Metastatic Pancreatic Carcinoma in the Ovary (tissue), 1 donor: ENCODE results near the genes AMELX and FRMPD4.

- PRO-cap, result no peak
Observed at GRCh38 chrX:11292998-11293466, at the start of gene AMELX. AMELX (plus strand) TSS chrX:11293413.

- PRO-cap, result no peak
Observed at GRCh38 chrX:11370440-11370982, 77.3 kb downstream of the AMELX start.

GRCh38 chrX:11422906-11424167 is 130.1 kb downstream of the AMELX start:
- PRO-cap, result unidirectional peak, plus-strand start at chrX:11423574

DNA sequence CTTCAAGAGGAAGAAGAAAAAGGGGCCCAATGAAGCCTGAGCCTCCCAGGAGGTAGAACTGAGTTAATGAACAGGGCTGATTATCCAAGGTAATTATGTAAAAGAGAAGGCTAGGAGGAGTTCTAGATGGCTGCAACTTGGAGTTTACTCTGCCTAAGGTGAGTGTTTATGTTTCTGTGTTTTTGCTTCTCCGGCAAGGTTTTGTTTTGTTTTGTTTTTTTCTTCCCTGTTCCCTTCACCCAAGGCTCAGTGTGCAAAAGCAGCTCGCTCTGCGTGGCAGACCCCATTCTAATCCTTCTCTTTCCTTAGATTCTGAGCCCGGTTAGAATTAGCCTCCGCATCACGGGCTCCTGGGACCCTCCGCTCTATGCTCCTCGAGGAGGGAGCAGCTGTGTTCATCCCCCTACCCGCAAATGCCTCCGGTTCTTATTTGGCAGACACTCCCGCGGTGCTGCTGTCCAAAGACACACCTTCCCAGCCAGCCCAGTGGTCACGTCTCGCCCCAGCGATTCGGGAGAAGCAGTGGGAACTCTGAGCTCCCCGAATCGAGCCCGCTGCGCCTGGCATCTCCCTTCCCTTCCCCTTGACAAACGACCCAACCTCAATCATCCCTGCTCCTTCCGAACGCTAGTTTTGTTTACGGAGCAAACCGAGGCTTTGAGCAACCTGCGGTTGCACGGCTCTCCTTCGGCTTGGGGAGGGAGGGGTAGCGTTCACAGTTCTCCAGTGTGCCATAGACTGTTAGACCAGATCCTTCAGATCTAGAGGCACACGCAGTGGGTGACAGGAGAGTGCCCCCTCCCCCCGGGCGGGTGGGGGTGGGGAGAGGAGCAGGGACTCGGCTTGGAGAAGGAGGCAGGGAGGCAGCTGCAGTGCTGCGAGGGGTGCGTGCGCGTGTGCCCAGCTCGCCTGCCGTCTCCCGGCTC is at the start of gene FRMPD4:
TSS of gene FRMPD4 (plus strand) at position 866 of the 926 bp plus-strand sequence.
- PRO-cap, result no peak

GRCh38 chrX:12494809-12495150 is 296.4 kb upstream of the PRPS2 start:
- PRO-cap, result no peak

DNA sequence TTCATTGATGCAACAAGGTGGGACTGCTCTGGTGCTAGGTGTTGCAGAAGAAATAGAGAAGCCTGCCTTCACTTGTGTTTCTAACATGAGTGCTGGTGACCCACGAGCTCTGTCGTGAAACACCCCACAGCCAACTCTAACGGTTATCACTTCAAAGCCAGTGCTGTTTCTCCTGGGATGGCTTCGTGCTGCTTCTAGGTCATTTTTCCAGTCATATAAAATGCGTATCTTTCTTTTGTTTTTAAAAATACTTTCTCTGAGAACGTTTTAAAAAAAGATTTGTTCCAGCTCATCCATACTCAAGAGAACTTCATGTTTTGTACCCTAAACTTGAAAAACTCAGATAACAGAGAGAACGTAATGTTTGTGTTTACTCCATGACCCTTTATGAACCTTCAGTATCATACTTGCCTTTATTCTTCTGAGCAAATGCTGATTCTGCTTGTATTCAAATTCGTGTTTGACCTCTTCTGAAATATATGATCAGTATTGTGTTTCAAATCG is 18.7 kb upstream of the PRPS2 start:
- PRO-cap, result no peak

DNA sequence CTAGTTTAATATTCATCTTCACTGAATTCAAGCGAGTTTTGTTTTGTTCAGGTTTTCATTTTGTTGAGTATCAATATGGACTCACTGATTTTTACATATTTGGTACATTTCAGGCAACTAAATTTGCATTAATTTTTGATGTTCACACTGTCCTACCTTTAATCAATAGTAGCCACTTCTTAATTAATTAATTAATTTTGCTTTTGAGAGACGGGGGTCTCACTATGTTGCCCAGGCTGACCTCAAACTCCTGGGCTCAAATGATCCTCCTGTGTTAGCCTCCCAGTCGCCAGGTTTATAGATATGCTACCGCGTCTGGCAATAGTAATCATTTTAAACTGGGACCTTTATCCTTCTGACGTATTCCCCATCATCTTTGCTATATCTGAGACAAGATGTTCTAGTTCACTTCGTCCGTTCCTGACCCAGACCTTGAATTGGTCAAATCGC is 7.4 kb upstream of the PRPS2 start:
- PRO-cap, result no peak

DNA sequence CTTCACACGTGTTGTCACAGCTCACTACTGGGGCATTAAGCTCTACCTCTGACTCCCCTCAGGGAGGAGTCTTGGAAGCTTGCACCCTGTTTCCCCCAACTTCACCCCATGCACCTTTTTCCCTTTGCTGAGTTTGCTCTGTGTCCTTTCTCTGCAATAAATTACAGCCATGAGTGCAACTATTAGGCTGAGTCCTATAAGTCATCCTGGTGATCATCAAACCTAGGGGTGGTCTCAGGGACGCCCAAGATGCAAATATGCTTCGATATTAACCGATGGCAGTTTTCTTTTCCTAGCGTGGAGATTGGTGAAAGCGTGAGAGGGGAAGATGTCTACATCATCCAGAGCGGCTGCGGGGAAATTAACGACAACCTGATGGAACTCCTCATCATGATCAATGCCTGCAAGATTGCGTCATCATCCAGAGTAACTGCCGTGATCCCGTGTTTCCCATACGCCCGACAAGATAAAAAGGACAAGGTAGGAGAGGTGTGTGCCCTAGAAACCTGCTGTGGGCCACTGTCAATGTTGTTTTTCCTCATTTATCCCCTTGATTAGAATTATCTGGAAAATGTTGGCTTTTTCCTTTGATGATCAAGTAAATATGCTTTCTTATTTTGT is 7.8 kb downstream of the PRPS2 start:
- PRO-cap, result no peak

- PRO-cap, result no peak
Observed at GRCh38 chrX:12953353-12953709, 21.6 kb upstream of the TMSB4X start.

GRCh38 chrX:12970571-12971295 is 4.2 kb upstream of the TMSB4X start:
- PRO-cap, result no peak

GRCh38 chrX:12977190-12977736 is 2.4 kb downstream of the TMSB4X start:
- PRO-cap, result no peak

DNA sequence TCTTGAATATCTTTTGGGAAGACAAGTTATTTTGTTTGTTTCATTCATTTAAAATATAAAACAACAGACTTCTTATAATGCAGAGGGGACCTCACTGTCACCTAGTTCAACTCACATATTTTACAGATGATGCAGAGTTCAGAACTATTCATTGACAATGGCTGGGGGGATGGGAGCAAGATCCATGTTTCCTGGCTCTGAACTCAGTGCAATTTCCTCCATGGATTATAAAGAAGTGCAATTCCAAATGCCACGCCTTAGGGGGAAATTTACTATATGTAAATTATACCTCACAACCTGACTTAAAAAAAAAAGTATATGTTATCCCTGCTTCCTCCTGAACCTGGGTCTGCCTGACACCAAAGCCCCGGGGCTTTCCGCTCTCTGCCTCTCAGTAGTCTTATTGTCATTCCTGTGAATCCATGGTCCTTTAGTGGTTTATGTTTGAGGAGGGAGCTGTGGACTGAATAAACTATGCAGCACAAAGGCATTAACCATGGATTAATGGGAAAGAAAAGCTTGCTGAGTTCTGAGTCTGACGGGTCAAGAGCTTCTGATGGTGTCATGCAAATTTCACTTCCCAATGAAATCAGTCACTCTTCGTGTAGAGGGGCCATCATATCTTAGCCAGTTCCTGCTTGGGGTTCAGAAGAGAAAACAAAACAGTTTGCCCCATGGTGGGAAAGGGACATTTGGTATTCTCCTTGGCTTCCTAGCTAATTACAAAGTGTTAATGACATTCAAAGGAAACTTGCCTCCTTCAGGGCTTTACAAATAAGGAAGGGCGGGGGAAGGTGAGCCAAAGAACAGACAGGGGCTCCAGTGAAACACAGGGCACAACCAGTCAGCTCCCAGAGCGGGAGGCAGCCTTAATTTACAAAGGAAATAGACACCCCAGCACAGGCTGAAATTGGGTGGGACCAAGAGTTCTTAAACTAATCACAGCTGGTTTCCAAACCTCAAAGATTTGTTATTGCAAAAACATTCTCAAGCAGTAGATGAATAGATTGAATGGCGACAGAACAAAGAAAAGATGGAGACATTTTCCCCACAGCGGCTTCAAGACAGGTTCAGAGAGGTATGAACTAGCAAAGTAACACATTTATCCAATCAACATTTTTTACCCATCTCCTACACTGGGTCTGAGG is 14.3 kb downstream of the FAM9C start:
- PRO-cap, result no peak

- PRO-cap, result no peak
Observed at GRCh38 chrX:13086999-13088113, 42.9 kb upstream of the FAM9C start.

DNA sequence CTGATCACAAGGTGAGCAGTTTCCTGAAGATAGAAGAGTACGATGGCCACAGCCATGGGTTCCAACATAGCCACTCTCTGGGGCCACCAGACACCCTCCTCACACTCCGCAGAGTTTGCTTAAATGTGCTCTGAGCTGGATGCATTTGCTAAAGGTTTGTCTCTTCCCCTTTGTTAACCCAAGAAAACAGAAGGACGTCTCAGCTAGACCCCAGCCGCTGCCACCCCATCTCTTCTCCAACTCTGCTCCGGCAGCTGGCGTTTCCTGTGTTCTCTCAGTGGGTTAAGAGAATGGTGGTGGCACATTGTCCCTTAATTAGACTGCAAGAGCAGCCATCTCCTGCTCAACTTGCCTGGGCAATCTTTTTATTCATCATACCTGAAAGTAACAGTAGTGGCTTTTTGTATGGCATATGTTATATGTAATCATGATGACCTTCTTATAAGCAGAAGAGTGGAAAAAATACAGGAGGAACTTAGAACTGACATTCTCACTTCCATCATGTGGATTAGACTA is 43.8 kb upstream of the FAM9C start:
- PRO-cap, result no peak

GRCh38 chrX:13110290-13111415 is 66.2 kb upstream of the FAM9C start:
- PRO-cap, result no peak

GRCh38 chrX:13463606-13464015 is 105.8 kb upstream of the EGFL6 start:
- PRO-cap, result no peak

DNA sequence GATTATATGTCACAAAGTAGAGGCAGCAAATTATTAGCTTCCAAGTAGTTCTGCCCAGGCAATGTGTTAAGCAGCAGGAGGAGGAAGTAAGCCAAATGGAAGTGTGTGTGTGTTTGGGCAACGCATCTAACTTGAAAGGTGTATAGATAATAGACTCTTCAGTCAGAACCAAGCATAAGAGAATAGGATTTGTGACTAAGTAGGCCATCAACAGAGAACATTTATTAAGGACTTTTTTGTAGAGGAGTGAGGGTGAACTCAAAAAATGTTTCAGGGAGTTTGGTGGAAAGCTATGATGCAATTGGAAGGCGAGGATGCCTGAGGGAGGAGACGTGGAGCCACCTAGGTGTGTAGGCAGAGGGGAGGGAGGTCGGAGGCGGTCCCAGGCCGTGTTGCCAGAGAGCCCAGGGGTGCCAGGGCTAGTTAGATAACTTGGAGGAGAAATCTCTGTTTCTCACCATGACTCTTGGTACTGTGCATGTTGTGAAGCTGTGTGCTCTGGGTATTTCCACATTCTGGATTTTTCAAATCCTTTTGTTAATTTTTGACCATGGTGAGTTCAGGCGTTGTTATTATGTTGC is 4.3 kb downstream of the RAB9A start:
- PRO-cap, result no peak

DNA sequence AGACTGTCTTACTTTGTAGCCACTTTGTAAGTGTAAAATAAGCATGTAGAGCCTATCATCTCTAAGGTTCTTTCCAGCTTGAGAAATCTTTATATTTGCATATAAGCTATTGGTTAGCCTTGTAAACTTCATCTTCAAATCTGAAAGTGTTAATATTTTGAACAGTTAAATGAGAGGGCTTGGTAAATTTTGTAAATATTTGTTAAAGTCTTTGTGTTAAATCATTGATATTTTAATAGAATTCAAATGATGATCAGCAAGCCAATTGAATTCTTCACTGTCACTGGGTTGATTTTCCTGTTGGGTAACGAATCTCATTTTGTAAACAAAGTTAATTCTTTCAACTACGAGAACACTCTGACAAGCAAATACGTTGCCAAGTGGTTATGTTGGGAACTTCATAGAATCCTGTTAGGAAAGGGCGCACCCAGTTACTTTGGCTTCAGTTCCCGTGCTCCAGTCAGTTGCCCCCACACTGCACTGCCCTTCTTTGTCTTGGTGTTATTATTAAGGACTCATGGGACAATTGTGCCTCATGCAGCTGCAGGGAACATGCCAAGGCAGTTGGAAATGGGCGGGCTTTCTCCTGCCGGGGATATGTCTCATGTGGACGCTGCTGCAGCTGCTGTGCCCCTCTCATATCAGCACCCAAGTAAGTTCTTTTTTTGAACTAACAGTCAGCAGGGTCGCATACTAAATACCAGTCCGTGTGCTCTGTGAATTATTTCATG is 28.8 kb downstream of the OFD1 start:
- PRO-cap, result no peak

GRCh38 chrX:13911618-13911994 is 94.7 kb upstream of the GPM6B start:
- PRO-cap, result no peak

DNA sequence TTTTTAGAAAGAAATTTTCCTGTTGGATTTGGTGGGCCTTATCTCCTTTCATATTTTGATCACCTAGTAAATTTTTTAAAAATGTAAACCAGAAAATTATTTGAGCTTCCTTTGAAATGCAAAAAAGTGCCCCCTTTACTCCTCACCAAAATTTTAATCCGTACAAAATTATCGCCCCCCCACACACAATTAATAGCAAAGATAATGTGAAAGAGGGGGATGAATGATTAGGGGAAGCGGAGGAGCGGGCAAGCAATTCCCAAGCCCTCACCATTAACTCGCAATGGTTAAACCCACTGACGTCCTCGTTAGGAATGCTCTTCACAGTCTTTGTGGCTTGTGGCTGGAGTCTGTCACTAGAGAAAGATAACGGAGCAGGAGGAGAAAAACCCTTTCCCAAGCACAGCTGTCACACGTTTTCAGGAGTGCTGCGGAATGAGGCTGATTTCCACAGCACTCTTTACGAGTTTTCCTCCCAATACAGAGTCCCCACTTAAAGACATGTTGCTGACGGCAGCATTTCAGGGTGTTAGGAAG is 92.4 kb downstream of the GEMIN8 start:
- PRO-cap, result no peak